HT-29 (cell line): ENCODE results near the genes PCLO and SEMA3E.

GRCh38 chr7:78769810-78770093 is 683.7 kb downstream of the MAGI2 start:
- RAMPAGE, long total RNA = no peak

DNA sequence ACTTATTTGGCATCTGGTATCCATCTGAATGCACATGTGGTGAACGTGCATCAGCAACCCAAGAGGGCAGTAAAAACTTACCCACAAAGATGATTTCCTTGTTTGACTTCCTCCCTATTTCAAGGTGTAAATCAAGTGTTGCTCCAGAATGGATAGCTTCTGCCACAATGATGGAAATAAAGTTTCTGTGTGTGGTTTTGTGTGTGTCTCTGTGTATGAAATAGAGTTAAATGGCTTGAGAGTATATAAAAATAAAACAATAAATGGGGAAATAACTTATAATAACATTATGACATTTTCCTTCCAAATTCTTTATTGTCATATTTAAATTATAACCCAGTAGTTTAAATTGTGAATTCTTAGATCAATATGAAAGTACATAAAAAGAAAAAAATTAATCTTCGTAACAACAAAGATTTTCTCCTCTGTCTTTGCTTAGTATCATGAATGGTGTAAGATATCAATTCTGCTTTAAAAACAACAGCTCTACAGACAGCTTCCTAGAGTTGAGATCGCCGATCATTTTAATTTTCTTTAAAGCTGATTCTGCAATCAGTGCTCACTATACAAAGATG is 500.1 kb downstream of the MAGI2 start:
- RAMPAGE, long total RNA = no peak

GRCh38 chr7:79234399-79234975 is 219.0 kb downstream of the MAGI2 start:
- RAMPAGE, long total RNA = no peak

DNA sequence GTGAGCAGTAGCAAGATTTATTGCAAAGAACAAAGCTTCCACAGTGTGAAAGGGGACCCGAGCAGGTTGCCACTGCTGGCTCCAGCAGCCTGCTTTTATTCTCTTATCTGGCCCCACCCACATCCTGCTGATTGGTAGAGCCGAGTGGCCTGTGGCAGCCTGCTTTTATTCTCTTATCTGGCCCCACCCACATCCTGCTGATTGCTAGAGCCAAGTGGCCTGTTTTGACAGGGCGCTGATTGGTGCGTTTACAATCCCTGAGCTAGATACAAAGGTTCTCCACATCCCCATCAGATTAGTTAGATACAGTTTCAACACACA is 157.9 kb upstream of the GNAI1 start:
- RAMPAGE, long total RNA = no peak

DNA sequence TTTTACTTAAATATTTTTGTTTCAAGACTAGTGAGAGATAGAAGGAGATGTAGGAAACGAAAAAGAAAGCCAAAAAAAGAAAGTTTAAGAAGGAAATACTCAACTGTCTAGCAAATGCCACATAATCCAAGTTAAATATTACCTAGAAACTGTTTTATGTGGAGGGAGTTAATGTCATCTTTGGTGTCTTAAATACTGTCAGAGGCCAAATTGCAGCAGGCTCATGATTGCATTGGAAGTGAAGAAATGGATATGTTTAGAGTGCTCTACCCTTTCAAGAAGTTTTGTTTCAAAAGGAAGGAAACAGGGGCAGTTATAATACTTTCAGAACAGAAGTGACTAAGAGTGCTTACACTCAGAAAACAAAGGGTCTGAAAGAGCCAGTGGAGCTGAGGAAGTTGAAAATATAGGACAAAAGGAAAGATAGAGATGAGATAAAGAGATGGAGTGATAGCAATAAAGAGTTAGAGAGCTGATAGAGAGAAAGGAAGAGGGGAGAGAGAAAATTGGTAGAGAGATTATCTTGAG is 28.1 kb upstream of the GNAI1 start:
- RAMPAGE, long total RNA = no peak

GRCh38 chr7:80647209-80647662 is 8.8 kb downstream of the CD36 start:
- RAMPAGE, long total RNA = no peak

- RAMPAGE, long total RNA = no peak
Observed at GRCh38 chr7:80735226-80735745, 96.8 kb downstream of the CD36 start.

DNA sequence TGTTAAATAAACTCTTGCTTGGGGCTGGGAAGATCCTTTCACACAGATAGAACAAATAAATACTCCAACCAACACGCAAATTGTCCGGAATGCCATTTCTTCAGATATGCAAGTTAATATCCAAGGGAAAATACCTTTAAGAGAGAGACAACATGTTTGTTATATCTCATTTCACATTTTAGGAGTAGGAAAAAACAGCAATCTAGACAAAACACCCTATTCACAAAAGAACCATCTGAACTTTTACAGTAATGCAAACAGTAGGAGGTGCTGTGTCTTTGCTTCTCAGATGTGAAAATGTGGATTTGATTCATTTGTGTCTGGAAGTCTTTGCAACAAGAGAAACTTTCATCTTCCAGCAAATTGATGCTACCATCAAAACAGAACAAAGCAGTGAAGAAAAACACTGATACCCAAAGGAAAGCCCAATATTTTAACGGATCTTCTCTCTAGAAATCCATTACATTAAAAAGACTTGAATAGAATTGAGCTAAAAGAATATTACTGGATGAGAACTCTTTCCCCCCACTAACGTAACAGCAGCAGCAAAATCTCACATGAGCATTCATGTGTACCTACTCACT is 2.1 kb downstream of the SEMA3C start:
- RAMPAGE, long total RNA = no peak

GRCh38 chr7:81769378-81769821 is 447 bp downstream of the HGF start:
- RAMPAGE, long total RNA = no peak

GRCh38 chr7:82286172-82286900 is 157.2 kb downstream of the CACNA2D1 start:
- RAMPAGE, long total RNA = no peak

DNA sequence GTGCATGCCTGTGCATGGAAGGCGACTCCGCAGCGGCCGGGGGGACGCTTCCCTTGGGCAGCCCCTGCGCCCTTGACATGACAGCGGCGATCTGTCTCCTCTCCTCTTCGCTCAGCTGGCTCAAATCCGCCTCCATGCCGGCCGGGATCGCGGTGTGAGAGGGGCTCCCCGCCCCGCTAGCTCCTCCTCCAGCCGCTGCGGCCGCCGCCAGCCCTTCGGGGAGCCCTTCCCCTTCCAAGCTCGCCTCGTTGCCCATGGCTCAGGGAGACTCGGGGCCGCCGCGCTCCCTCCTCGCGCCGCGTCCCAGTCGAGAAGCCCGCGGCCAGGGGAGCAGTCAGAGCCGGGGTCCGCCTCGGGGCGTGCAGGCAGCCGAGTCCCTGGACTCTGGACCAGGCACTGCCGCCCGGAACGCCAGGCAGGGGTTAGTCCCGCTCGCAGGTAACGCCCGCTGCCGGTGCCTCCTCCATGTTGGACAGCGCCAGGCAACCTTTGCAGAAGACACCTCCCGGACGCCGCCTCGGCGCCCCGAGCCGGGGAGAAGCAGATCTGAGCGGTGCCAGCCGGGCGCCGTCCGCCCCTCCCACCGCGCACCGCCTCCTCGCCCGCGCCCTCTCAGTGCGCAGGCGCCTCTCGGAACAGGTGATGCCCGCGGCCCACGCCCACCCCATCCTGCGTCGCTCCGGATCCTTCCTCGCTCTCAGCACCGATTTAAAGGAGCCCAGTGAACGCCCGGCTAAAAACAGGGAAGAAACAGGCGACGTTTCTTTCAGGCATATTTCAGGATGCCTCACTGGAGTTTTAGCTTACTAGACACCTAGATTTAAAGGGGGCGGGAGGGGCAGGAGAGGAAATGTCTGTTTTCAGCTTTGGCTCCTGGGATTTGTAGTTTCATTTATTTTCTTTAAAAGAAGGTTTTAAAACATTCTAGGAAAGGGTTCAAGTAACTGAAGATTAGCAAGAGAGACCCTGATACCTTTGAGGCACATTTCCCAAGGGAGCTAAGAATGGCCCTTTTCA is at the start of gene PCLO:
Gene PCLO (minus strand): TSS at position 548 of the 1,017 bp plus-strand sequence.
- RAMPAGE, long total RNA = no peak

- RAMPAGE, long total RNA = start-site peak on the minus strand at chr7:83648964-83649026, 18 and 10 reads in 2 replicates
Observed at GRCh38 chr7:83648260-83649508, at the start of gene SEMA3E. Gene SEMA3E (minus strand): TSS chr7:83649139.

- RAMPAGE, long total RNA = no peak
Observed at GRCh38 chr7:85201517-85201716, 14.6 kb upstream of the SEMA3D start.

GRCh38 chr7:86654274-86654606 is 10.5 kb downstream of the GRM3 start:
- RAMPAGE, long total RNA = no peak

DNA sequence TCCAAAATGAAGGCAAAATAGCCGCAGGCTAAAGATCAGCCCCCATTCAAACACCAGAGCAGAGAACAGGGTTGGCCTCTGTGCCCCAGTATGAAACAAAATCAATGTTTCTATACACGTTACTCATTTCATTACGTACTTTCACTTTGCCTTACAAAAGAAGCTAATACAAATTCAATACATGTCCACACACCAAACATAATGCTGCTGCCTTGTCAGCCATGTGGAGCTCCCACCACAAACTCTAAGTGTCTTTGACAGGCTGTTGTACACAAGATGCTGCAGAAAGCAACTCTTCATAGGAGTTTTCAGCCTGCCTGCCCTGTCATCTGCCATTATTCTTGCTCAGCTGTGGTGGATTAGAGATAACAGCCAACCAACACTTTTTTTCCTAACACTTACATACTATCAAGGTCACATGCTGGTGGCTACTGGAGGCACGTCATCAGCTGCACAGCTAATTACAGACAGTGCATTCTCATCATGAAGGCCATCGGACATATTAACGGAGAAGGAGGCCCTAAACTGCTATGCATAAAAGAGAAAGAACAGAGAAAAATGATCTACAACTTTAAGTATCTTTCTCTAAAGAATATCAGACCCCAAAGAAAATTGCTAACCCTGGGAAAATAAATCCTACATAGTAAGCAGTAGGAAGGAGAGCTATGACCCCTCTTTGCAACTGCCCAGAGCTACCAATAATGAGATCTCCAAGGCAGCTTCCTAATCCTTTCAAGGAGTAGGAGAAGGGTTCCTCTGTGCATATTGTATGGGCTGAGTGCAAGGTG is 55.0 kb downstream of the ELAPOR2 start:
- RAMPAGE, long total RNA = no peak

DNA sequence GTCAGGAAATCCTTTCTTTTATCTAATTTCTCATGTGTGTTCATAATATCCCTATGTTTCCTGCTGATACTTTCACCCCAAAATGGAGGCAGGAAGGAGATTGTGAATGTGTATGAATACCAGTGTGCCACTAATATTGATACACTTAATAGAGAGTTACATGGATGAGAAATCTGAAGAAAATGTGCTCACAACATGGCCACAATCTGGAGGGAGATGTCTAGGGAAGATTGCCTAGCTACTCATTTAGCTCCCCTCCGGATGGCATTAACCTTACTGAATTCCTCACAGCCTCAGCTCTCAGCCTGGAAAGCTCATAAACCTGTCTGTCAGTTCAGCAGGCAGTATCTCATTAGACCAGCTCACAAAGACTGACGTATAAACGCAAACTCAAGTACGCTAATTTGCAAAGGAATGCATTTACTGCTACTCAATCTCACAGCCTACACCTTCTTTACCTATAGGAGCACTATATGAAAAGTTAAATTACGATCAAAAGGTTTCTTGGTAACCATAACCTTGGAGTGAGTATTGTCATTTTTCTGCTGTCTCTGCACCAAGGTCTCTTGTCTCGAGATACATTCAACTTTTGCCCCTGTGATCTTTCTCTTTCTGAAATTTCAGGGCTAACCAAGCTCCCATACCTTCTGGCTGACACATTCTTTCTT is 23.3 kb upstream of the DMTF1 start:
- RAMPAGE, long total RNA = no peak

DNA sequence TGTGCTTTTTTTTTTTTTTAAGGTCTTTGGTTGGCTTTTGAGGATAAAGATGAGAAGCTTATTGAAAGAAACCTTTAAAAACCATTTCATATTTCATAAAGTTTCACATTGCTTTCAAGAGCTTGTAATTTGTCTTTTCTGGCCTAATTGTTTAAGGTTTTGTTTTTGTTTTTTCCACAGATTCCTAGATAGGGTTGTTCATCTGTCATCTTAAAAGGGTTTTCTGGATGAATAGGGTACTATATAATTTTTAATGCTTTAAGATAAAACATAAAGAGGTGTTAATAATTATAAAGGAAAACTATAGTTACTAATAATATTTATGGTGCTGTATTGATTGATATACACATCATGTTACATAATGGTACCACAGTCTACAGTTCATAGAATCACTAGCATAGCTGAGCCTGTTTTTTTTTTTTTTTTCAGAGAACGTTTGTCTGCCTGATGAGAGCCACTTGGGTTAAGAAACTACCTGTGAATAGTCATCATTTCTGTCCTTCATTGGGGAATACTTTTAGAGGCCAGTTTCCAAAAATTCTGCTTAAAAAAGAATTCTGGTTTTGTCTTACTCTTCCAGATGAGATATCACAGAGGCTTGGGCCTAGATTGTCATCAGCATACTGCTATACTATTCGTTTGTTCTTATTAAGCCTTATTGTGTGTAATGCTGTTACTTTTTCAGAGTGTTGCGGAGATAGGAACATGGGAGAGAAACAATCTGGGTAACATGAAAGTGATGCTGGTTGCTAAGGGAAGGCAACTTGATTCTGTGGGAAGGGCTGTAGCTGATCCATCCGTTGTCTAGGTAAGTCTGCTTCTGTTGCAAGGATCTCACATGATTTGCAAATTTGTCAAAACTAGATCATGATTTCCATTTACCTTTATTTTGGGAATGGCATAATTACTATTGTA is 10.8 kb downstream of the DMTF1 start:
- RAMPAGE, long total RNA = no peak

GRCh38 chr7:87179341-87179826 is 27.1 kb downstream of the DMTF1 start:
- RAMPAGE, long total RNA = no peak

DNA sequence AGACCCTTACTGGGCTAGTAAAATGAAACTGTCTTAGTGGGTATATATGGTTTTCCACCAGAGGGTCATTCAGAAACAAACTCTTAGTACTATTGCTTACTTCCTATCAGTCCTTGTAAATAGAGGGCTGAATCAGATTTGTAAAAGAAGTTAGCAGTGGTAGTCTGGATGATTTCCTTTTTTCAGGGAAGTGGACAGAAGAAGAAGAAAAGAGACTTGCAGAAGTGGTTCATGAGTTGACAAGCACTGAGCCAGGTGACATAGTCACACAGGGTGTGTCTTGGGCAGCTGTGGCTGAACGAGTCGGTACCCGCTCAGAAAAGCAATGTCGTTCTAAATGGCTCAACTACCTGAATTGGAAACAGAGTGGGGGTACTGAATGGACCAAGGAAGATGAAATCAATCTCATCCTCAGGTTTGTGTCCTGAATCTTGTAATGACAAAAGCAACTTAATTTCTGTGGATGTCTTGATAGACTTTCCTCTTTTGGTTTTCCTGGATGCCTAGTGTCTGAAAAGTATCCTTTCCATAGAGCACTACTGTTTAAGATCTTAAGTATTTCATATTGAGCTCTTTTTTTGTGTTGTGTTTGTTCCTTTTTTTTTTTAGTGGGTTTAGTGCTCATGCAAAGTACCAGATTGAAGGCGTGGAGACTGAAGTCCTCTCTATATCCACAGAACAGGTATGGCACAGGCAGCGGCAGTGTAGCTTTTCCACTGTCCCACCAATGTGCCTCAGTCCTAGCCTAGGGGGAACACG is 32.1 kb downstream of the DMTF1 start:
- RAMPAGE, long total RNA = no peak

GRCh38 chr7:87188041-87188524 is 31.4 kb downstream of the TMEM243 start:
- RAMPAGE, long total RNA = no peak